SJSA1 (cell line): ENCODE measurements around the genes NAA25, TRAFD1 and PTPN11.

DNA sequence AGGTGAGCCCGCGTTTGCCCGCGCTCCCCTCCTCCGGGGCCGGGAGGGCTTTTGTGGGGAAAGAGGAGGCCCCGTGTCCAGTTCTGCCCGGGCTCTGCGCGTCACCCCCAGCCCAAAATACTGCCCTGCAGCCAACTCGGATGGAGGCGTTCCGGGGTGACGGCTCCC is 437 bp downstream of the SH2B3 start:
- RAMPAGE, long total RNA: no peak

DNA sequence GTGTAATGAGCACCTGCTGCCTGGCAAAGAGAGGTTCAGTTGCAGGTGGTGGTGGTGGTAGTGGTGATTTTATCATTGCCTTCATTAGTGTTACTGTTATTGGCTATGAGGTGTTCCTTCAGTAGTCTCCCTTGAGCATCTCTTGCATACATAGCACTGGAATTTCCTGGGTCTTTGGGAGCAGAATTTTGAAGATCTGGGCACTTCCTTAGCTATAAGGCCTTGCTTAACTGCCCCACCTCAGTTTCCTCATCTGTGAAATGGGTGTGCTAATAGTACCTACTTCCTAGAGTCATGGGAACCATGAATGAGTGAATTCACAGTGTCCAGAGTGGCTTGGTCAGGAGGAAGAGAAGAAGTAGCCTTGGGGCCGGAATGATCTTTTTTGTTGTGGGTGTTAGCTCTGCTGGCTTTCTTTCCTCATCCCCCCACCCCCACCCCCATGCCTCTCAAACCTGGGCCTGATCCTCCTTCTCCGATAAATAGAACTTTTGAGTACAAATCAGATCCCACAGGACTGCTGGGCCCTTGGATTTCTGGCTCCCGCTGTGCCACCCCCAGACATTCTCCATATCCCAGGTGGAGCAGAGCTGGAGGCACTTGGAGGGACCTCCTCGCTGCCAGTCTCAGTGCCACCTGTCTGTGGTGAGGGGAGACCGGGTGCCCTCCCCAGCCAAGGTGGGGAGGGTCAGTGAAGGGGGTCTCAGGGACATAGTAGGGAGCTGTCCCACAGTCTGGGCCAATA is 2.4 kb downstream of the SH2B3 start:
- RAMPAGE, long total RNA: no peak

DNA sequence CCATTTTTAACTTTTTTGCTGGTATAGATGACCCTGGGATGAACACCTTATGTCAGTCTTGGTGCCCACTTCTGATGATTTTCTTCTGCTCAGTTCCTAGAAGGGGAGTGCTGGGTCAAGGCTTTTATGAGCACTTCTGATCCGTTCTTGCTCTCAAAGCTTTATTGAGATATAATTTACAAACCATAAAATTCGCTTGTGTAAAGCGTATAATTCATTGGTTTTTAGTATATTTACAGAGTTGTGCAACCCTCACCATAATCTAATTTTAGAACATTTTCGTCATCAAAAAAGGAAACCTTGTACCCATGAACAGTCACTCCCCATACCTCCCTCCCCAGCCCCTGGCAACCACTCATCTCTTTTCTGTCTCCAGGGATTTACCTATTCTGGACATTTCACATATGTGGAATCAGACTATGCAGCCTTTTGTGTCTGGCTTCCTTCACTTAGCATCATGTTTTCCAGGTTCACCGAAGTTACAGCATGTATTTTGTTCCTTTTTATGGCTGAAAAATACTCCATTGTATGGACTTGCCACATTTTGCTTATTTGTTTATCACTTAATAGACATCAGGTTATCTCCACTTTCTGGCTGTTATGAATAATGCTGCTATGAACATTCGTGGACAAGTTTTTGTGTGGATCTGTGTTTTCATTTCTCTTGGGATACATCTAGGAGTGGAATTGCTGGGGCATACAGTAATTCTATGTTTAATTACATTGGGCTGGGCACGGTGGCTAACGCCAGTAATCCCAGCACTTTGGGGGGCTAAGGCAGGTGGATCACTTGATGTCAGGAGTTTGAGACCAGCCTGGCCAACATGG is 26.8 kb downstream of the SH2B3 start:
- RAMPAGE, long total RNA: no peak

- RAMPAGE, long total RNA: no peak
These were observed 31.0 kb downstream of the SH2B3 start for GRCh38 chr12:111436513-111437359.

- RAMPAGE, long total RNA: no peak
These were observed 82.6 kb downstream of the SH2B3 start for GRCh38 chr12:111488110-111488909.

GRCh38 chr12:111598478-111599037 is 557 bp downstream of the ATXN2 start:
- RAMPAGE, long total RNA: no peak

DNA sequence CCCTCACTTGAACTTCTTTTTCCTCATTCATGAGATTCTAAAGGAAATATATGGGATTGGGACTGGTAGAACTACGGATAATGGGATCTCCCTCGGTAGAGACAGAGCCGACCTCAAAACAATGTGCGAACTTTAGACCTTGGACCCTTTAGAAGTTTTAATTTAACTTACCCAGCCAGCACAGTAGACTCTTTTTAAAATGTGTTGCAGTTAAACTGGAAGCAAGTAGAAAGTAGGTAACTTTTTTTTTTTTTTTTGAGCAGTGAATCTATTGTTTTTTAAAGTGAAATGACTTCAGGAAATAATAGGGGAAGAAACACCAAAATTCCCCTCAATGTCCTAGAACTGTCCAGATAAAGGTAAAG is 1.1 kb upstream of the ATXN2 start:
- RAMPAGE, long total RNA: no peak

DNA sequence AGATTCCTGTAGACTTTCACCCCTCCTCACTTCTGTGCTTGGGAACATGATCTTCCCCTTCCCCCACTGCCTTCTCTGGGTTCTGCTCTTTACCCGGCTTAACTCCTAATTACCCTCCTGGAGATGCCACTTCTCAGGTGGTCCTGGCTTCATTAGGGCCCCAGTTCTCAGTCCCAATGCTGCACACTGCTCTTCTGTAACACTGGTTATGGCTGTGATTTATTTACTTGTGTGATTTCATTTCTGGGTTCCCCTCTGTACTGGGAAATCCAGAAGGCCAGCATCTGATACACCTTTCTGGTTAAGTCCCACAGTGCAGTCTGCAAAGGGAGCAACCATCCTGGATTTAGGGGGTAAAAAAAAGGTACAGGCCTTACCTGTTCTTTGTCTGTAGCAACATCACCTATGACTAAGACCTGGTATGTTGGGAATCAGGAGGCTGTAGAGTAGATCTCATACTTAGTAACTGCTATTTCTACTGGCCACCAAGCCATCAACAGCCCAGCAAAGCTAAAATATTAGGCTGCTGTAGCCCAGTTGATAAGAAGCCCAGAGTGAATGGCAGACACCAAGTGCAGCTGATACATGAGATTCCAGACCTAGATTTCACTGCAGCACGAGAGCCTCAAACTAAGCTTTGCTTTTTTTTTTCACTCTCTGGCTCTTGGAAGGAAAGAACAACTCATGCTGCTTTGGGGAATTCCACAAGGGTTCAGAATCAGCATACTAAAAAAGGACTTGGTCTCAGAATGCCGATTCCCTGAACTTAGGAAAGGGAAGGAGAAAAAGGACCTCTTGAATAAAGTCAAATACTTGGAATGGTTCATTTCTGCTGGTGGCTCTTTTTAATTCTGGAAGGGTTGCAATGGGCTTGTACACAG is 20.8 kb downstream of the BRAP start:
- RAMPAGE, long total RNA: no peak

DNA sequence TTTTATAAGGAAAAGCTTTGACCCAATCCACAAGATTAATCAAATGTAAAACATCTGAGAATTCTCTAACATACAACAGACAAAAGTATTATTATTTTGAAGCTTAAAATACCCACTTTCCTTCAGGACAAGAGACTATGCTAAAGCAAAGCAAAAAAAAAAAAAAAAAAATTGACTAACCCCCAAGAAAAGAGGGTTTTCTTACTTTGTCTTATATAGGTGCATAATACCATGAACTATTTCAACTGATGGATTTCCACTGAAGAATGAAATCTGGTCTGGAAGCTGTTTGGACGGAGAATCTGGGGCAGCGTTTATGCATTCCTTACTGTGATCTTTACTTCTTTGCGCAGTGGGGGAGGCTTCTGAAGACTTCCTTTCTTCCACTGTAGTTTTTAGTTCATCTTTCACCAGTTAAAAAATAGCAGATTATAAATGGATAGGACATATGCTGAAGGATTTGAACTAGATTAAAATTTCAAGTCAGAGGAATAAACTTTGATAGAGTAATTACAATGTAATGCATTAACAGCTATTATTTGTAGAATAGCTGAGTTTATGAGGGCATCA is 4.2 kb downstream of the BRAP start:
- RAMPAGE, long total RNA: no peak

DNA sequence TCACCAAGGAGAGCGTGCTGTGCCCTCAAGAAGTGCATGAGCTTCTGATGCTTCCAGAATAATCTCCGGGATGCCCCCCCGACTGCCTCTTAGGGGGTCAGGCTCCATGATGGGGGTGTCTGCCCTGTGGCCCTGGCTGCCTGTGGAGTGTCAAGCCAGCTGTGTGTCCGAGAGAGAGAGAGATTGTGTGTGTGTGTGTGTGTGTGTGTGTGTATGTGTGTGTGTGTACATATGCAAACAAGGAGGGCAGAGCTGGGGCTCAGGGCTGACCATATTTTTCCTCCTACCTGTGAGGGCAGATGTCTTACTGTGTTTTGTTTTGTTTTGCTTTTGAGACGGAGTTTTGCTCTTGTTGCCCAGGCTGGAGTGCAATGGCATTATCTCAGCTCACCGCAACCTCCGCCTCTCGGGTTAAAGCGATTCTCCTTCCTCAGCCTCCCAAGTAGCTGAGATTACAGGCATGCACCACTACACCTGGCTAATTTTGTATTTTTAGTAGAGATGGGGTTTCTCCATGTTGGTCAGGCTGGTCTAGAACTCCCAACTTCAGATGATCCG is 5.5 kb upstream of the ALDH2 start:
- RAMPAGE, long total RNA: no peak

DNA sequence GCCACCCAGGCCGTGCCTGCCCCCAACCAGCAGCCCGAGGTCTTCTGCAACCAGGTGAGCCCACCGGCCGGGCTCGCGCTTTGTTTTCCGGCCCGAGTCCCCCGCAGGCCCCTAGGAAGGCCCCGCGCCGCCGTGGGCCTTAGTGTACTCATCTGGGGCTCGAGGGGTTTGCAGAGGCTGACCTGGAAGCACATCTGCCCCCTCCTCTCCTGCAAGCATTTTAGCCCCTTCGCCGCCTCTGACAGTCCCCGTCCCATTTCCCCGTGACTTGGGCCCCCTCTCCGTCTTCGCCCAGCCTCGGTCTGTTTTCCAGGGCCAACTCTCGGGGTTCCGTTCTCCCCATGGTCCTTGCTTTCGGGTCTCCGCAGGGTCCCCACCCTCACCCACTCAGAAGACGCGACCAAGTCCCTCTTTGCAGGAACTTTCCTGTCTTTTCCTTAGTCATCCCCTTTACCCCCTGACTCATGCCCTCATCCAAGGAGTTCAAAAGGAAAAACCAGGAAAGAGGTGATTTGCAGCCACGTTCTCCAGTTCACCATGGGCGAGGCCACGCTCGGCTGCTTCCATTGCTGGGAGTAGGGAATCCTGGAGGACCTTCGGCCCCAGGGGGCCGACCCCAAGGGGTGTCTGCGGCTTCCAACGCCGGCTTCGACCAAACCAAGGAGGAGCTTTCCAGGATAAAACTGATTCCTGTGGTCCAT is 460 bp downstream of the ALDH2 start:
- RAMPAGE, long total RNA: no peak

GRCh38 chr12:111807274-111807827 is 34.7 kb upstream of the MAPKAPK5 start:
- RAMPAGE, long total RNA: no peak

DNA sequence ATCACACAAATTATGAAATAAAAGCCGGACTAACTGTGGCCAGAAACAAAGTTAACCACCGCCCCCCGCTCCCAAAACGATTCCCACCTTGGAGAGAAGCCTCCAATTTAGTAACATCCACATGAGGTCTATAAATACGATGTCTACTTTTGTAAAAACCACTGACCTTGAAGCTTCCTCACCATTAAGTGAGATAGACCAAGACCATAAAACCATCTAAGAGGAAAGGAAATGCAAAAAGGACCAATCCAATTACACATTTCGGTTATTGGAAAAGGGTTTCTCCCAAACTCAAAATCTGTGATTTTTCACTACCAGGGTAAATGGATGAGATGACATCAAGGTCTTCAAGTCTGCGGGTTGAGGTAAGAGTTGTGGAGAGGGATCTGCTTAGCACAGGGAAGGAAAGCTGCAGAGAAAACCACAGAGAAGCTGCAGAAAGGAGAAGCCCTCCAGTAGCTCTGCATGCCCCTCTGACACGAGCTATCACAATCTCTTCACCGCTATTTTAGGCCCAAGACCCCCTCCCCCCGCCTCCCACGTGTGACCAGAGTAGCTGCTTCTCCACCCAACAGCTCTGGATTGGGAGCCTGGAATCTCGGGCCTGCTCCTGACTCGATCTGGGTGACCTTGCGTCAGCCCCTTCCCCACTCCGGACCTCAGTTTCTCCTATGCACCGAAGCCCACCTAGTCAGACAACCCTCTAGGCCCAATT is 846 bp downstream of the NAA25 start:
- RAMPAGE, long total RNA: no peak

DNA sequence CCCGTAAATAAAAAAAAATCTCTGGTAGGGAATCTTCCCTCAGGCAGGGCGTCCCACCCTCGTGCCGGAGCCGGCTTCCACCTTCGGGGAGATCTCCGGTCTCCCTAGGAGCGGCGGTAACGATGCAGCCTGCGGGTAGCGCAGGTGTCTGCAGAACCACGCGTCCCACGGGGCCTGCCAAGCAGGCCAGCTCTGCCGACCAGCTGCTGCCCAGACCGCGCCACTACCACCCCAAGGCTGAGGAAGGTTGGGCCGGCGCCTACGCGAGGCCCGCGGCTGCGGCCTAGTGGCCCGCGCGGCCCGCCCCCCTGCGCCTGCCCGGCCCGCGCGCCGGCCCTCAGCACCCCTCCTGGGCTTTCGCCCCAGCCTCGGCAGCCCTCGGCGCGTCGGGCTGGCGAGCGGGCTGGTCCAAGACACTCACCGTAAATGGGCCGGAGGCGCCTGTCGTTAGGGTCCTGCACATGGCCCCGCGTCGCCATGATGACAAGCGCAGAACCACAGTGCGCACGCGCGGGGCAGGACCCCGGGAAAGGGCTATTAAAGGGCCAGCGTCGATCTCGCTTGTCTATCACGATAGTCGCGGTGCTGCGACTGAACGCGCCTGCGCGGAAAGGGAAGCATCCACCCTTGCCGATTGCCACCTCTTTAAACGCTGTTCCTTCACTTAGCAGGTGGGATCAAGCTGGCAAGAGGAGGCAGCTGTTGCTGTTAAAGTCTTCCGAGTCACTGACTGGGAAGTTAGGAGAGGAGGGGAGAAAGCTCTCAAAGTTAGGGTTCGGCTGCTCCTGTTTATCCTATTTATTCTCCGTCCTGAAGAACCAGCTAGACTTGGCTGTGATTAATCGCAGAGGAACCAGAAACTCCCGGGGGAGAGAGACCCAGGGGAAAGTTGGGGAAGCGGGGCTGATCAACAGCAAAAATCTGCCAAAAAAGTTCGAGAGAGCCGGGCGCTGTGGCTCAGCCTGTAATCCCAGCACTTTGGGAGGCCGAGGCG is at the start of gene NAA25:
Gene NAA25, minus strand, starts transcription at position 489 of the 994 bp plus-strand sequence.
- RAMPAGE, long total RNA: start-site peak on the minus strand centred at position 494 of the sequence, 21 bp wide, 169 and 51 reads in 2 replicates

DNA sequence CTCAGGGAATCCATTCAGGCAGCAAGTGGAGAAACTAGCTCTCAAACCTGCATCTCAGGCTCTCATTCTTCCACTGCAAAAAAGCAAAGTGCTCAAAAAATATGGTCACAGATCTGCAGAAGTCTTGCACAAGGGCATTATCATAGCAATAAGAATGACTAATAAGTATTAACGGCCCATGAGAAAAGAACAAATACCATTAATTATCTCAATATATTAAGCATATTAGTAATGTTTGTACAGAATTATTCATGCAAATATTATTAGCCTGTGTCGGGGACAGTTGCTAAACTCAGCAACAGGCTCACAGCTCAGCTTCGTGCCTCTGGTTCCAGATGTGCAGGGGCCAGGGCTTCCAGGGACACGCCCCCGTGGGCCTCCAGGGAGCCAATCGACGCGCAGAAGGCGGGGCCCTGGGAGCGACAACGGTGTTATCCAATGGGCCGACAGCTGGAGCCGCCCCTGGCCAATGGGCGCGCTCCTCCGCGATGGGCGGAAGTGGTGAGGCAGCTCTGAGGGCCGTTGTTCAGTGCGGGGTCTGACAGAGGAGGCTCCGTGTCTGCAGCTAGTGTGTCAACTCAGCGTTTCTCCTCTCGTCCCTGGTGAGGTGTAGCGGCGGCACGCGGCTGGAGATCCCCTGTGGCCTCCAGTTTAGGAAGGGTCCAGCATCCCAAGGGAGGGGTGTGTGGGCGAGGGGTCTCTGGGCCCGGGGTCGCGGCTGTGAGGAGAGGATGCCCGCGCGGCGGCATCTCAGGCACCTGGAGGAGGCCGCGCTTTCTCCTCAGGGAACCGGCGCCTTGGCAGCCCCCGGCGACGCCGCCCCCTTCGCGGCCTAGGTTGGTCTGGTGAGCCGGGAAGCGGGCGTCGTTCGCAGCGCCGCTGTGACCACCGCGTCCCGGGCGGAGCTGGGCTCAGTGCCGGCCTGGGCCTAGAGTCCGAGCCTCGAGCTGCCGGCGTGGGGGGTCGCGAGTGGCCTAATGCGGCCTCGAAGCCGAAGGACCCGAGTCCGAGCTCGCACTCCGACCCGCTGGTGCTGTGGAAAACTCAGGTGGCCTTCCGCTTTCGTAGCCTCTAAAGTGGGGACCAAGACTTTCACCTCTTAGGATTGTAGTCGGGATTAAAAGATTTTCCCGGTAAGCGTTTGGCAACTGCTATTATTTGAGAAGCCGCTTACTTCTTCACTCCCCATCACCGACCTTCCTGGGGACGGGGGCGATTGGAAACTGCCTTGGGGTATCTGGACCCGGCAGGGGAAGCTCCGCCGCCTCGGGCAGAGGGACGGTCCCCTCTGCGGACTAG is at the start of gene TRAFD1:
Gene TRAFD1, plus strand, starts transcription at position 544 of the 1,299 bp plus-strand sequence.
- RAMPAGE, long total RNA: start-site peak on the plus strand centred at position 532 of the sequence, 31 bp wide, 385 and 73 reads in 2 replicates

DNA sequence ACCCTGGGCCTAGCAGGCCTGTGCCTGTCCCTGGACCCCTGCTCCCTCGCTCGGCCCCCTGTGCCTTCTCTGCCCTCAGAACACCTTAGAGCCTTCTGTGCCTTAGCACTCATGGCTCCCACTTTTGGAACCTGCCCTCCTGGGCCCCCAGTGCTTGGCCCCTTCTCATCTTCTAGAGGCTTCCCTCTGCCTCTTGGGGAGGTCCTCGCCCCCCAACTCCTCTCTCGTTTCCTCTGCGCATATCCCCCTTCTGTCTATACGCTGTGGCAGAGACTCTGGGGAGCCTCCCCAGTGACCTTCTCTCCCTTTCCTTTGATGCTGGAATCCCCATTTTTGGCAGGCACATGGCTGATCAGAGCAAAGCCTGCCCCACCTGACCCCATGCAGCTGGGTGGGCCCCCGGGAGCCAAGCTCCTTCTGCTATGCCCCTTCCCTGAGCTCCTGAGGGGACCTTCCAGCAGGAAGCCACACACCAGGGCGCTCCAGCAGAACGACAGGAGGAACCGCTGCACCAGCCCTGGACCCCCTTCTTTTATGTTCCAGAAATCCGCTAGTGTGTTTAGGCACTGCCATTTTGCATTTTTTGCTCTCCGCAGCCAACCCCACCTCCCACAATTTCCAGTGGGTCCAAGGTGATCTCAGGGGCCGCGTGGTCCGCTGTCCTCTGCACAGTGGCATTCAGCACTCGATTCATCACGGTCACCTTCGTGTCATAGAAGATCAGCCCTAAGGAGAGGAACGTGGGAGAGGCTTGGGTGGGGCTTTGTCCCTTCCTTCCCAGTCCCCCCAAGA is 44.6 kb downstream of the TRAFD1 start:
- RAMPAGE, long total RNA: no peak

GRCh38 chr12:112406619-112407249 is 2.7 kb downstream of the RPL6 start:
- RAMPAGE, long total RNA: no peak

- RAMPAGE, long total RNA: no peak
These were observed 162 bp upstream of the PTPN11 start for GRCh38 chr12:112418701-112418869.

DNA sequence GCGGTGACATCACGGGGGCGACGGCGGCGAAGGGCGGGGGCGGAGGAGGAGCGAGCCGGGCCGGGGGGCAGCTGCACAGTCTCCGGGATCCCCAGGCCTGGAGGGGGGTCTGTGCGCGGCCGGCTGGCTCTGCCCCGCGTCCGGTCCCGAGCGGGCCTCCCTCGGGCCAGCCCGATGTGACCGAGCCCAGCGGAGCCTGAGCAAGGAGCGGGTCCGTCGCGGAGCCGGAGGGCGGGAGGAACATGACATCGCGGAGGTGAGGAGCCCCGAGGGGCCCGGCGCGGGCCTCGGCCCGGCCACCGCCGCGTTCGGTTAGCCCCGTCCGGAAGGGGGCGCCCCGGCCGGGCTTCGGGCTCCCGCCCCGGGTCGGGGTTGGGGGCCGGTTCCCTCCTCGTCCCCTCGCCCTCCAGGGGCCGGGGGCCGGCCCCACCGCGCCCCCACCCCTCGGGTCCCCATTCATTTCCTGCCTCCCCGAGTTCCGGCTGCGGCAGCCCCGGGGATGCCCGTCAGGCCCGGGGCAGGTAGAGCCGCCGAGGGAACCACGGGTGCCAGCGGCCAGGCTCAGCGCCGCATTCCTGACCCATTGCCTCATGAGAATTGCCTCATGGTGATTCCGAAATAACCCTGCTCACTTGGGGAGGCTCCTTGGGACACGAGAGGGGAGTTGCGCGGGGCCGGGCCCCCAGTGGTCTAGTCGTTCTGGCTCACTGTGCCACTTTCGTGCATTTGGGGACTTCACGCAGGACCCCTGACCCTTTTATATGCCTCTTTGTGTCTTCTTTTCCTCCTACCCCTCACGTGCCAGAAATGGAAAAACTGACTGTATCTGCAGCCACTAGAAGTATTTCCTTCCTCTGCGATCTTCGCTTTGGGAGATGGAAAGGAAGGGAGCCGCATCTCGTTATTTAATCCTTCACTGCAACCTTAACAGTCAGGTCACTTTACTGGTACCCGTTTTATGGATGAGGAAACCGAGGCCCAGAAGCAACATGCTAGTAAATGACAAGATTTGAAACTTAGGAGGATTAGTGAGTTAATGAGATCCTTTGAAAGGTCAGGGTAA is at the start of gene PTPN11:
Gene PTPN11, plus strand, starts transcription at position 78 of the 1,063 bp plus-strand sequence.
- RAMPAGE, long total RNA: no peak

GRCh38 chr12:112918458-112919163 is 11.8 kb downstream of the OAS1 start:
- RAMPAGE, long total RNA: no peak